Measurements from ENCODE around the gene GFOD1.

DNA sequence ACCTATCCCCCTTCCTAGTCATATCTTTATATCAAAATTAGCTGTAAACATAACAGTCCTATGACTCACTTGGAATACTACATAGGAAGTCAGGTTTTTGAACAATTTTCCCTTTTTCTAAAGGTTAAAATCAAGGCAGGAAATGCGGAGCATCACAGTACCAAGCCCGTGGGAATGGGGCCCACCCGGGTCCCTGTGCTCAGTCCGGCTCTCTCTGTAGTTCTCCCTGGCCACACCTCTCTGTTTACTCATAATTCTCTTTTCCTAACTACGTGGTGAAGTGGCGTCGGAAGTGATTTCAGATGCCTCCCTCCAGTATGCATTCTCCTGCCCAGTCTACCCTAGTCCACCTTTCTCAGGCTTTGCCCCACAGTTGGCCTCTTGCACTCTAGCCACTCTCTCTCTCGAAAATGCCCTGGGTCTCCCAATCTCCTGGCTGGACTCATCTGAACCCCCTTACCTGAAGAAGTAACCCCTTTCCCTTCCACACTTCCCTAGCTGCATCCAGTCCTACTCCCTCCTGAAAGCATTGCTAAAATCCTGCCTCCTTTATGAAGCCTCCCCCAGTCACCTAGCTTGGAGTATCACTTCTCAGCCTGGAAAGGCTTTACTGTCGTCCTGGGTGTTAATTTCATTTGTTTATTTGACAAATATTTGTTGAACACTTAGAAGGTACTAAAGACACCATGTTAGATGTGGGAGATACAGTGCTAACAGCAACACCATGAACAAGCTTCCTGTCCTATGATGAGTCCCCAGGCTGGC, 109.5 kb upstream of the TMEM170B start:
- PRO-cap, 3 experiments: no peak in any of the 3 experiments
- RAMPAGE, long total RNA, 2 experiments: no peak in any of the 2 experiments
- RRBS: no CpG with 5 or more reads among the region's 9 CpGs

GRCh38 chr6:11538778-11539059, 1.2 kb downstream of the TMEM170B start:
- PRO-cap, 3 experiments: no peak in any of the 3 experiments
- RAMPAGE, long total RNA, 2 experiments: no peak in any of the 2 experiments
- RRBS: no CpG with 5 or more reads among the region's 5 CpGs

- PRO-cap, 3 experiments: no peak in any of the 3 experiments
- RAMPAGE, long total RNA, 2 experiments: no peak in any of the 2 experiments
- RRBS: no CpG with 5 or more reads among the region's 5 CpGs
These were observed 18.4 kb downstream of the ADTRP start for GRCh38 chr6:11760287-11760486.

GRCh38 chr6:11785613-11786338, 7.2 kb upstream of the ADTRP start:
- PRO-cap, 3 experiments: no peak in any of the 3 experiments
- RAMPAGE, long total RNA, 2 experiments: no peak in any of the 2 experiments
- RRBS: no CpG with 5 or more reads among the region's 11 CpGs

- PRO-cap, 3 experiments: no peak in any of the 3 experiments
- RAMPAGE, long total RNA, 2 experiments: no peak in any of the 2 experiments
- RRBS: no CpG with 5 or more reads among the region's 6 CpGs
These were observed 102.8 kb upstream of the ADTRP start for GRCh38 chr6:11881415-11881891.

DNA sequence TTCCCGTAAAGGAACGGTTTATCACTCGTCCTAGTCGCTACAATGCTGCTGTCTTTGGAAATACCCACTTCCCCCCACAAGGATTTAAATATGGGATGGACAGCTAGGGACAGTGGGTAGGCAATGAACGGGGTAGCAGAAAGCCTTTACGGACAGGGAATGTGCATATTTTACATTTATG, 1.1 kb downstream of the HIVEP1 start:
- PRO-cap, 3 experiments: peak in 1 of 3 experiments; most common plus-strand start position 21 of the sequence (in 1)
- RAMPAGE, long total RNA, 2 experiments: no peak in any of the 2 experiments
- RRBS: no CpG with 5 or more reads among the region's 6 CpGs

DNA sequence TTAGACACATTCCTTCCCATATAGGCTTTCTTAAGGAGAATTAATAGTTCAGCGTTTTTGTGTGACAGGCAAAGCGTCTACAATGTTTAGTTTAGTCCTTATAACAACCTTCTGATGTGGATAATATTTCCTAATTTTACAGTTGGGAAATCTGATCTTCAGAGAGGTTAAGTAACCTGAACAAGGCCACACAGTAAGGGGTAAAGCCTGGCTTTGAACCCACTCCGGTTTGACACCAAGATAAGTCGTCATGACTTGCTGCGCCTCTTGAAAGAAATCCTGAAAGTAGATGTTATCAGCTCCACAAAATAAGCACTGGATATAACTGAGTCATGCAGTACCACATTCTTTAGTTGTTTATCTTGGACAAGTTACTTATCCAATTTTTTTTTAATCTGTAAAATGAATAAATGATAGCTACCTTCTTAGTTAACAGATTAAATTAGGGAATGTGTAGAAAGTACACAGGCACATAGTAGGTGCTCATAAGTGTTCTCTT, 1.9 kb downstream of the HIVEP1 start:
- PRO-cap, 3 experiments: no peak in any of the 3 experiments
- RAMPAGE, long total RNA, 2 experiments: no peak in any of the 2 experiments
- RRBS: no CpG with 5 or more reads among the region's 5 CpGs

DNA sequence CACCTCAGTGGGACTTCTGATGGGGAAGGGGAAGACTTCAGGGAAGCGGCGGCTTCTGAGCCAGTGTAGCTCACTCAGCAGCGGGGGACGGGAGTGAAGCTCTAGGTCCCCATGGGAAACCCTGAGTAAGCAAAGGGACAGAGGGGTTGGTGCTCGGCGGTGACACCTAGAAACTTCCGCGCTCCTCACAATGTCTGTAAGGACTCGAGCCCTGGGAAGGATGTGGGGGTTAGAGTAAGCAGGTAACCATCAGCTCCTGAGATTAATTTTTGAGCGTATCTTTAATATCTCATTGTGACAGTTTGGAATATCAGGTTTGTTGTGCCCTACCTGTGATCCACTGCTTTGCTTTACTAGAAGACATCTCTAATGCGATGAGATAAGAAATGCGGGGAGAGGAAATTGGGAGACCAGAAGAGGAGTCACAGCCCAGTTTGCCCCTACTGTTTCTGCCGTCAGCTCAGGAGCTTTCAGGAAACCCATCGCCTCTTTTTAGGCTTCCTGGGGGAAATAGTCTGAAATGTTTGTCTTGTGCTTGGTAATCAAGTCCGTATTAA, 7.1 kb downstream of the HIVEP1 start:
- PRO-cap, 3 experiments: no peak in any of the 3 experiments
- RAMPAGE, long total RNA, 2 experiments: no peak in any of the 2 experiments
- RRBS: no CpG with 5 or more reads among the region's 15 CpGs

DNA sequence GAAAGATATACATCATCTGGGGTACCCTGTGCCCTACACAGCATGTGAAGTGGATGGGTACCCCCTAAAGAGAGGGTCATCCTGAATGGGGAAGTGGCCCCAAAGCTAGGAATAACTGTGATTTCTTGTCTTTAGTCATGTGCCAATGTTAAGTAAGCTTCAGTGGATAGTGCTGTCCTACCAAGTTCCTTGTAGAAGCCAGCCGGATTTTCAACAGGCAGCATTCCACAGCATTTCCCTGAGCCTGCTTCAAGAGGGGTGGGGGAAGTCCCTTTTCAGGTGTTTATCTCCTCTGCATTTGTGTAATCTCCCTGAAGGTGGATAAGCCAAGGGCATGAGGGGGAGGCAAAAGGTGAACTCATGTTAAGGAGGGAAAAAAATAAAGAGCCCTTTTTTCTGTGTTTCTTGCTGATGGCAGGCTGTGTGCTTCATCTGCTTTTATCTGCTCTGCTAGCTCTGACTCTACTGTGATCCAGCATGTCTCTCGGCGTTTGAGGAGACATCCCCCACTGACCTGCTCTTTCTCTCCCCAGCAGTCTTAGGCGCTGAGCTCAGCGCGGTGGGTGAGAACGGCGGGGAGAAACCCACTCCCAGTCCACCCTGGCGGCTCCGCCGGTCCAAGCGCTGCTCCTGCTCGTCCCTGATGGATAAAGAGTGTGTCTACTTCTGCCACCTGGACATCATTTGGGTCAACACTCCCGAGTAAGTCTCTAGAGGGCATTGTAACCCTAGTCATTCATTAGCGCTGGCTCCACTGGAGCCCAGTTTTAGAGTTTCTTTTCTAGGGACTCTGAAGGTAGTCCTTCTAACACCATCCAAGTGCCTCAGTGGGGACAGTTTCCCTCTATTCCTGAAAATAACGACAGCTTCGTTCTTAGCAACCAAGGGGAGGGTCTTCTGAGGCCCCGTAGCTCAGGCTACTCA, 1.9 kb downstream of the EDN1 start:
- PRO-cap, 3 experiments: peak in 1 of 3 experiments; most common minus-strand start position 649 of the sequence (in 1)
- RAMPAGE, long total RNA, 2 experiments: no peak in any of the 2 experiments
- RRBS: no CpG with 5 or more reads among the region's 18 CpGs

DNA sequence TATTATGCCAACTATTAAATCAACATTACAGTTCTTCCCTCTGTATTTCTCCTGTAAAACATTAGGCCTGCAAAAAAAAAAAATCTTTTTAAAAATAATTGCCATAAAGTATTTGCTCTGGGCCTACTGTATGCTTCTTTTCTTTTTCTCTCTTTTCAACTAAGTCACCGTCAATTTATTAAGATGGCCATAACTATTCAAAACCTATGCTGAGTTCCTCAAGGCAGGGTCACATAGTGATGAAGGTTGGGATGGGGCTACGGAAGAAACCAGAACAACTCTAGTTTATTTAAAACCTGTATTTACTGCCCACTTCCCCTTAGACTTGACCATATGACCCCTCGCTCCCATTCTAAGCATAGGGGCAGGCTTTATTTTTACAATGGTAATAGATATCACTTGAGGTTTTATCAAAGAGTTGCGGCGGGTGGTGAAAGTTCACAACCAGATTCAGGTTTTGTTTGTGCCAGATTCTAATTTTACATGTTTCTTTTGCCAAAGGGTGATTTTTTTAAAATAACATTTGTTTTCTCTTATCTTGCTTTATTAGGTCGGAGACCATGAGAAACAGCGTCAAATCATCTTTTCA, 5.3 kb downstream of the EDN1 start:
- PRO-cap, 3 experiments: no peak in any of the 3 experiments
- RAMPAGE, long total RNA, 2 experiments: no peak in any of the 2 experiments
- RRBS: no CpG with 5 or more reads among the region's 7 CpGs

DNA sequence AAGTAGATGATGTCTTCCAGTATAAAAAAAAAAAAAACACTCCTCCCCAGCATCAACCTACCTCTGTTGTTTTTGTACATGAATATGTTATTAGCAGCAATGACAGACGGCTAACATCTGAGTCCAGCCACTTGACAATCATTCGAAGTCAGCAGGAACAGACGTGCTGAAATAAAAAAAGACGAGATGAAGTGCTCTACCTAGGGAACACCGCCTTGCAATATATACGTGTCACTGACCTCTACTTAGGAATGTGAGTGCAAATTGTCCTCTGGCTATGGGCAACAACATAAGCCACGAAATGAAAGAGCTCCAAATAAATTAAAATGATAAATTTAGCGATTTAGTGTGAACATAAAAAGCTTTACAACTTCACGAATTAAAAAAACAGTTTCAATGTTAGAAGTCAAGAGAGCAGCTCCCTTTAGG, 23.1 kb downstream of the EDN1 start:
- PRO-cap, 3 experiments: no peak in any of the 3 experiments
- RAMPAGE, long total RNA, 2 experiments: no peak in any of the 2 experiments
- RRBS: no CpG with 5 or more reads among the region's 9 CpGs

DNA sequence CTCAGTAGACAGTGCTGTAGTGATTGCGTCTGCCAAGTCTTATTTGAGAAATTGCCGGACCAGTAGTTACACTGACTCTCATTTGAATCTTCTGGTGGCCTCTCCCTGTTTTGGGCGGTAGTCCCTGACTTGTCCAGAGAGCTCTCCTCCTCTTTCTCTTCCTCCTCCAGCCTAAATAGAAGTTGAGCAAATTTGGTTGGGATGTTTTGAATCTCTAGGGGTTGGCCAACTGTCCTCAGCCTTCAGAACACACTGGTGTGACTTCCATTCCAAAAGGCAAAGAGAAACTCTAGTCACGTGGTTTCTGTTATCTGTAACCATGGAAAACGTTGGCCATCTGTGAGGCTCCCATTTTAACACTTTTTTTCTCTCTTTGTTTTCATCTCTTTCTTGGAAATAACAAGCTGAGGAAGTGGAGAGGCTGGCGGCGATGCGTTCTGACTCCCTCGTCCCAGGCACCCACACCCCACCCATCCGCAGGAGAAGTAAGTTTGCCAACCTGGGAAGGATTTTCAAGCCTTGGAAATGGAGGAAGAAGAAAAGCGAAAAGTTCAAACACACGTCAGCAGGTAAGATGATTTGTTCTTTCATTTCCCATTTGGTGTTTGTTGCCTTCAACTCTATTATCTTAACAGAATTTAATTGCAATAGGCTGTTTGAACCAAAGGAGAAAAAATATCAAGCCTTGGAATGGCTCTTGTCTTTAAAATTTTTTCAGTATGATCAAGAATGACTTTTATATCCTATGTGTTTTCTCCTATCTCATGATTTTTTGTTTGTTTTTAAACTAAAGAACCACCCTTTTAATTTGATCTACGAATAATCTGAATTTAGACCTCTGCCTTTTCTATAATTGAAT, 275.1 kb downstream of the TBC1D7 start:
- PRO-cap, 3 experiments: no peak in any of the 3 experiments
- RAMPAGE, long total RNA, 2 experiments: no peak in any of the 2 experiments
- RRBS: no CpG with 5 or more reads among the region's 13 CpGs

DNA sequence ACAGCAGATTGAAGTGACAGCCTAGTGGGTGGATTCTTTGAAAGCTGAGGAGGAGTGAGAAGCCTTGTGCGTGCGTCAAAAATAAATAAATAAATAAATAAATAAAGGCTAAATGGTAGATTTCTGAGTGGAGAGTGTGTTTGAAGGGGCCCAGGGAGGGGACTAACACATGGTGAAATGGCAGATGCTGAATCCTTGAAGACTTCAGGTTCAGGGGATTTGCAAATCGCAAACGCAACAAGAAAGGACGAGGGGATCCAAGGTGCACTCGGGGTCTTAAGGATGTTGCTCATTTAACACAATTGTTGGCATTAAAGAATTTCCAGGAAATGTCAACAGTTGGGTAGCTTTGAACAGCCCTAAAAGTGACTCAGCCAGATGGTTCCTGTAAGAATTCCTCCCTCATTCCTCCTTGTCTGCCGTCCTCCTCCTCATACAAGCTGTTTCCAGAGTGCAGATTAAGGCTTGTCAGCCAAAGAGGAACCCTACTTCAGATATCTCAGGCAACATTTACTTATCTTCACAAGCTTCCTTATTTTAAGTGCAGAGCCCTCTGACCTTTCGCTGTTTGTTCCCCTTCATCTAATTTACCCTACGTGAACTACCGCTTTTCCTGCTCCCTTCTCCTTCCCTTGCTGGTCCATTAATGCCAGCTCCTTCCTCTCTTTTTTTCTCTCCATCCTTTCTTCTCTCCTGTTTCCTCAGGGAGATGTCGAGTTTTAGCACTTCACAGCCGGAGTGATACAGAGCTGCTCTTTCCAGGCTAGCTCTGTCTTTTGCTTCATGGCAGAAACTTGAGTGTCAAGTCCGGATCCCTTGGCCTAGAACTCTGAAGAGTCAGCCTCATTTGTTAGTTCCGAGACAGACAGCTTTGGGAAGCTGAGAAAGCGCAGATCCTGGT, 26.0 kb upstream of the TBC1D7 start:
- PRO-cap, 3 experiments: no peak in any of the 3 experiments
- RAMPAGE, long total RNA, 2 experiments: no peak in any of the 2 experiments
- RRBS: 87% methylated on average over 2 of the region's 15 CpGs

GRCh38 chr6:13355232-13355760, 27.0 kb upstream of the TBC1D7 start:
- PRO-cap, 3 experiments: no peak in any of the 3 experiments
- RAMPAGE, long total RNA, 2 experiments: no peak in any of the 2 experiments
- RRBS: no CpG with 5 or more reads among the region's 3 CpGs

GRCh38 chr6:13425856-13426395, 61.5 kb downstream of the GFOD1 start:
- PRO-cap, 3 experiments: no peak in any of the 3 experiments
- RAMPAGE, long total RNA, 2 experiments: no peak in any of the 2 experiments
- RRBS: no CpG with 5 or more reads among the region's 11 CpGs

DNA sequence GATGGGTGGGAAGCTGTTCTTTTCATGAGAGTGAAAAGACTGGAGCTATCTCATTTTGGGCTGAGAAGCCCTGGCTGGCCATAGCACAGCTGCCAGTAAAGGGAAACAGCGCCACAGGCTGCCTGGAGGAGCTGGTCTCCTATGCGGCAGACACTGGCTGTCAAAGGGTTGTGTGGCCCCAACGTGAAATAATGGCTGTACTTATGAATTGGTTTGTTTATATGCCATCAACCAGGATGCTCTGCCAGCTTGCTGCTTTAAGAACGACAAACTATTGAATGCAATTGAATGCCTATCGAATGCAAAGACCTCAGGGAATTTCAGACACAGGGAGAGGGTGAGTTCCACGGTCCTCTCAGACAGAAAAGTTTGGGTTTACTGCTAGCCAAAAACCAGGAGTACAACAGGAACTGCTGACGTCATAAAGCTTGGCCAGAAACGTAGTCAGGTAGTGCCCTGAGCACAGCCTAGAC, 58.2 kb downstream of the GFOD1 start:
- PRO-cap, 3 experiments: no peak in any of the 3 experiments
- RAMPAGE, long total RNA, 2 experiments: no peak in any of the 2 experiments
- RRBS: no CpG with 5 or more reads among the region's 8 CpGs

DNA sequence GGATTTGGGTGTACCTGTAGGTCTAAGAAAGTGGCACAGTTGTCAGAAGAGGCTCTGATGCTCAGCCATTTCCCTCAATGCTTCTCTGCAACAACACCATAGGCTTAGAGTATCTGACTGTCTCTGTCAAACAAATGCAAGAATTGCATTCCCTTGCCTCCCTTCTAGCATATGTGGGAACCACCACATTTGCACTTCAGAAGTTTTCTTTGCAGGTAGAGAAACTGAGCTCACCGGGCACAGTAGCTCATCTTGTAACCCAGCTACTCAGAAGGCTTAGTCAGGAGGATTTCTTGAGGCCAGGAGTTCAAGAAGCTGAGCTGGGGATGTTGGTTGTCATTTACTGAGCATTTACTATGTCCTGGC, 48.1 kb downstream of the GFOD1 start:
- PRO-cap, 3 experiments: no peak in any of the 3 experiments
- RAMPAGE, long total RNA, 2 experiments: no peak in any of the 2 experiments
- RRBS: no CpG with 5 or more reads among the region's 1 CpG

GRCh38 chr6:13455378-13456140, 31.8 kb downstream of the GFOD1 start:
- PRO-cap, 3 experiments: no peak in any of the 3 experiments
- RAMPAGE, long total RNA, 2 experiments: no peak in any of the 2 experiments
- RRBS: no CpG with 5 or more reads among the region's 9 CpGs

GRCh38 chr6:13487197-13488109, at the start of gene GFOD1:
Gene GFOD1, minus strand, starts transcription at chr6:13487600.
- PRO-cap, 3 experiments: peak in 3 of 3 experiments; most common plus-strand start chr6:13487838 (in 2); most common minus-strand start chr6:13487319 (in 3)
- RAMPAGE, long total RNA, 2 experiments: no peak in any of the 2 experiments
- RRBS: under 1% methylated on average over 52 of the region's 106 CpGs

GRCh38 chr6:13512902-13513326, 25.5 kb upstream of the GFOD1 start:
- PRO-cap, 3 experiments: peak in 3 of 3 experiments; most common plus-strand start chr6:13513158 (in 3)
- RAMPAGE, long total RNA, 2 experiments: no peak in any of the 2 experiments
- RRBS: no CpG with 5 or more reads among the region's 9 CpGs